Psoas muscle (tissue), 2 donors: ENCODE data around the genes HNRNPA0 and REEP2.

- PRO-cap, 2 experiments, result no peak in any of the 2 experiments
These were observed 32.5 kb downstream of the TGFBI start for GRCh38 chr5:136061225-136061803.

- PRO-cap, 2 experiments, result no peak in any of the 2 experiments
These were observed 10.9 kb downstream of the SMIM32 start for GRCh38 chr5:136182079-136182489.

GRCh38 chr5:137072553-137073186 lies 426.5 kb downstream of the SPOCK1 start:
- PRO-cap, 2 experiments, result no peak in any of the 2 experiments

DNA sequence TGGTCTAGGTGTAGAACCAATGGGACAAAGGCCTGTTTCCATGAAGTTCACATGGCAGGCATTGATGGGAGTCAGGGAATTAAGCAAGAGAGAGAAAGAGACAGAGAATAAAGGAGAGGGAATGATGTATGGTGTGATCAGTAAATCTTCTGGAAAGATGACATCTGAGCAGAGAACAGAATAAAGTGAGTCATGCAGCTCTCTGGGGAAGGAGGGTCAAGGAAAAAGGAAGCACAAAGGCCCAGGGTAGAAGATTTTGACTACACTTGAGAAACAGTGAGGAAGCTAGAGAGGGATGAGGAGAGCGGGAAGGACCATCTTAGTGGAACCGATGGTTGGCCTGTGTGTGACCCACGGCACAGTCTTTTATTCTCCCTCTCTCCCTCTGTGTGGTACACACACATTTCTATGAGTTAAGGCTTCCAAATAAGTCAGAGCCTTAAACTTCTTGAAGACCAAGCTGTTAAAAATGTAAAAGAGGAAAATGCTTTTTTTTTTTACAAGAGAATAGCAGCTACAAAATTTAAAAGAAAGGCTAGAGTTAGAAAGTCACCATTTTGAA lies 425.9 kb downstream of the SPOCK1 start:
- PRO-cap, 2 experiments, result no peak in any of the 2 experiments

GRCh38 chr5:137566741-137567011 lies 67.5 kb upstream of the SPOCK1 start:
- PRO-cap, 2 experiments, result no peak in any of the 2 experiments

DNA sequence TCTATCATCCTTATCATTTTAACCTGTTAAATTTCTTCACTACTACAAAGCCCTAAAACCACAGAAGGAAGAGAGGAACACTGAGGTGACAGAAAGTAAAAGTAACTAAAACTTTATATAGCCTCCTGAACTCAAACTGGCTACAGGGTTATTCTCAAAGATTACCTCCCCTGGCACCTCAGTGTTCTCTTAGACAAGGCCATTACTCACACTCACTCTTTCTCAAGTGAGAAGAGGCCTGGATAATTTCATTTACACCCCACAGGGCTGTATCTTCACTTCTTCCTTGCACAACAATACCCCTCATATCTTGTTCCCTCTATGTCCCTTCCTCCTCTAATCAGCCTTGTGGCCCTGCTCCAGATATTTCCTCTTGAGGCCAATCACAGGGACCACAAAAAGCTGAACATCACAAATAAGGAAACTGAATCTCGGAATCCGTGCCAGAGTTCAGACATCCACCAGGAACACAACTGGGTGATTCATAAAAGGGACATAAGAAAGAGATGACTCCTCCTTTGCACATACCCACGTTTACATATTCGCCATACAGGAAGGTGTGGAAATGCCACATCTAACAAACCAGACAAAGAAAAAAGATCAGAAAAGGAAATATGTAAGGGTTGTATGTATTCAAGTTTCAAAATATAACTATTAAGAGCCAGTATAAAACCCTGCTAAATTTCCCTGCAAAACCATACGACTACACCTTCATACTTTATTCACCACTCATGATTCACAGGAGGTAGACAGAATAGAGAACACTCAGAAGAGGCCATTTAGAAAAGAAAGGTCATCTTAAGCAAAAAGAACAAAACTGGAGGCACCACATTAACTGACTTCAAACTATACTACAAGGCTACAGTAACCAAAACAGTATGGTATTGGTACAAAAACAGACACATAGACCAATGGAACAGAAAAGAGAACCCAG lies 1.7 kb upstream of the KLHL3 start:
- PRO-cap, 2 experiments, result no peak in any of the 2 experiments

GRCh38 chr5:137754255-137755172 lies at the start of gene HNRNPA0:
TSS of gene HNRNPA0 (minus strand) at chr5:137754363.
- PRO-cap, 2 experiments, result peak in 2 of 2 experiments; most common plus-strand start chr5:137754519 (in 2); most common minus-strand start chr5:137754746 (in 2)

DNA sequence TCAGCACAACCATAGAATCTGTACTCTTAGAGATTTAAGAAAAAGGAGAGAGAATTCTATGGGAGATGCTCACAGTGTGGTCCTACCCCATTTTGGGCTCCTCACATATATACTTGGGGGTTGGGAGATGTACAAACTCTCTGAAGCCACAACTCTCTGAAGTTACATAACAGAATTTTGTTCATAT lies 48.4 kb upstream of the HNRNPA0 start:
- PRO-cap, 2 experiments, result no peak in any of the 2 experiments

GRCh38 chr5:137802854-137803317 lies 48.7 kb upstream of the HNRNPA0 start:
- PRO-cap, 2 experiments, result no peak in any of the 2 experiments

GRCh38 chr5:138316363-138316735 lies 15.3 kb downstream of the CDC25C start:
- PRO-cap, 2 experiments, result no peak in any of the 2 experiments

GRCh38 chr5:138338854-138340001 lies 1.2 kb downstream of the FAM53C start:
- PRO-cap, 2 experiments, result no peak in any of the 2 experiments

DNA sequence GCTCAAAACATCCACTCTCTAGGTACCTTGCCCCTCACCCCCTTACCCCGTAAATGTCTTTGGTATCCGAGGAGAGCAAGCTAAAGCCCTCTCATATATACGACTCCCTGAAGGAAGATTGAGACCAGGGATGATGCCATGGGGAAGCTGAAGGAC lies 306 bp upstream of the KDM3B start:
- PRO-cap, 2 experiments, result no peak in any of the 2 experiments

- PRO-cap, 2 experiments, result no peak in any of the 2 experiments
These were observed 14.7 kb upstream of the REEP2 start for GRCh38 chr5:138423979-138424733.

DNA sequence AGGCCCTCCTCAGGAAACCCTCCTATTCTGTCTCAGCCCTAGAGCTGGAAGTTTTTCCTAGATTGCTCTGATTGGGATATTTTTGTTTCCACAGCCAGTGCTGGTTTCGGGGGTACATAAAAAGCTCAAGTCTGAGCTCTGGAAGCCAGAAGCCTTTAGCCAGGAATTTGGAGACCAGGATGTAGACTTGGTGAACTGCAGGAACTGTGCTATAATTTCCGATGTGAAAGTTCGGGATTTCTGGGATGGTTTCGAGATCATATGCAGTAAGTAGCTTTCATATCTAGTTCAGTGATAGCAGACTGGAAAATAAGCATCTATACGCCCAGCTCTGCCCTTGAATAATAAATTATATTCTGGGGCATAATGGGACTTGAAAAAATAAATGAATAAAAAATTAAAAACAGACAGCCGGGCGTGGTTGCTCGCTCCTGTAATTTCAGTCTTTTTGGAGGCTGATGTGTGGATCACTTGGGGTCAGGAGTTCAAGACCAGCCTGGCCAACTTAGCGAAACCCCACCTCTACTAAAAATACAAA lies 13.5 kb upstream of the REEP2 start:
- PRO-cap, 2 experiments, result no peak in any of the 2 experiments

DNA sequence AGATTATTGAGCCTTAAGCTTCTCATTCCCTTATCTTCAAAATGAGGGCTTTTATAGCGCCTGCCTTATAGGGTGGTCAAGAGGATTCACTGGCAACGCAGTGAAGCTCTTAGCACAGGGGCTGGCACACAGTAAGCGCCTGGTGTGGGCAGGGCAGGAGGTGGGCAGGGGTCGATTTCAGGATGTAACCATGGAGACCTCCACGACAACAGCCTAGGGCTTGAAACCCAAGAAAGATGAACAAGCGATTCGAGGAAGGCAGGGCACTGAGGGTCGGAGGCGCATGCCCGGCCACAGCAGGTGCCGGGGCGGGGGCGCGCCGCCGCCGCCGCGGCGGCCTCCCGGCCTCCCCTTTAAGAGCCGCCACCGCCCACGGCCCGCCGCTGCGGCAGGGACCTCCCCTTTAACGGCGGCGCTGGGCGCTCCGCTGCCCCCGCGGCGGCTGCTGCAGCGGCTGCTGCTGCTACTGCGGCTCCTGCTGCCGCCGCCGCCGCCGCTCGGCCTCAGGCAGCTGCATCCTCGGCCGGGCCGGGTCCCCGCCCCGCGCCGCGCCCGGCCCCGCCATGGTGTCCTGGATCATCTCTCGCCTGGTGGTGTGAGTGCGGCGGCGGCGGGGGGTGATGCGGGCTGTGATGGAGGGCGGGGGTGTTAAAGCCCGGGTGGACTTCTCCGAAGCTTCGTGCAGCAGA lies at the start of gene REEP2:
REEP2 (plus strand) TSS at position 412 of the 689 bp plus-strand sequence.
- PRO-cap, 2 experiments, result peak in 1 of 2 experiments; most common plus-strand start position 236 of the sequence (in 1)

DNA sequence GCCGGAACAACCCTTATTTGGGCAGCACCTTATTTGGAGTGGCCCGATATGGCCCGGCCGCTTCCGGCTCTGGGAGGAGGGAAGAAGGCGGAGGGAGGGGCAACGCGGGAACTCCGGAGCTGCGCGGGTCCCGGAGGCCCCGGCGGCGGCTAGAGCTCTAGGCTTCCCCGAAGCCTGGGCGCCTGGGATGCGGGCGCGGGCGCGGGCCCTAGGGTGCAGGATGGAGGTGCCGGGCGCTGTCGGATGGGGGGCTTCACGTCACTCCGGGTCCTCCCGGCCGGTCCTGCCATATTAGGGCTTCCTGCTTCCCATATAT lies 233 bp upstream of the EGR1 start:
- PRO-cap, 2 experiments, result peak in 2 of 2 experiments; most common plus-strand start position 110 of the sequence (in 2)

DNA sequence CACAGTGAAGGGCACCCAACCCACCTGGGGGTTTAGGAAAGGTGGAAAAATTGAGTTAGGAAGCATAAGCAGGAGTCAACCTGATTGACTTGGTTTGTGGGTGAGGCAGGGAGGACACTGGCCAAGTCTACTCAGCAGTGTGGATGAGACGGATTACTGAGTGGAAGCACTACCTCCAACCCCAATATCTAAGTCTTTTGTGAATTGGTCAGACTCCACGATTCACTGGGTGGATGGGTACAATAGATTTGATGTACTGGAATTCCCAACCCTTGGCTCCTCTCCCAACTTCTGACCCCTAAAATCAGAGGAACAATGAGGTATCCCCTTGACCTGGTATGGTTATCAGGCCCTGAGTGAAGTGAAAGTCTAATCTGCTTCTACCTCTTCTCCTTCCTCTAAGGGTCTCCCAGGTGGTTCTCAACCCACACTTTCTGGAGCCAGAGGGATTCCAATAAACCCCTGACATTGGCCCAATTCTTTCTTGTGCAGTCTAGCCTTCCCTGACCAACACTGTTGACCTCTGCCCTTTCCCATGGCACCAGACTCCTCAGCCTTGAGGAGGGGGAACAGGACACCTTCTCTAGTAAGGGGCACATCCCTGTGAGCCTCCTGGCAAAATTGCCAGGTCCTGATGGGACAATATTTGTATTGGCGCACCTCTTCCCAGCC lies 5.3 kb downstream of the EGR1 start:
- PRO-cap, 2 experiments, result peak in 1 of 2 experiments; most common plus-strand start position 249 of the sequence (in 1)

- PRO-cap, 2 experiments, result no peak in any of the 2 experiments
These were observed 136.9 kb upstream of the LRRTM2 start for GRCh38 chr5:139012157-139012385.

DNA sequence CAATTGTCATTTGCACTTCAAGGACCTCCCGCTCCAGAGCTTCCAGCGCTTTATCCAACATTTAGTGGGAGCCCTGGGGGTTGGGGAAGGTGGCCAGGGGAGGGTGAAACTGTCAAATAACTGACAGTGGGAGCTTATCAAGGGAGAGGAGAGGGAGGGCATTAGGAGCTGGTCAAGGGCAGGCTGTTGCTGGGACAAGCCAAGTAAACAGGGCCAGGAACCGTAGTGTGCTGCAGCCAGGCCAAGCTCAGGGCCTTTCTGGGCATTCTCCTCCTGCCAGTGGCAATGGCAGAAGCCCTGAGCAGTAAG lies 71.4 kb downstream of the SIL1 start:
- PRO-cap, 2 experiments, result no peak in any of the 2 experiments

- PRO-cap, 2 experiments, result no peak in any of the 2 experiments
These were observed 49.9 kb downstream of the SIL1 start for GRCh38 chr5:139148273-139148710.